SUDHL5 (cell line): ENCODE results near the genes FSCB and ARF6.

DNA sequence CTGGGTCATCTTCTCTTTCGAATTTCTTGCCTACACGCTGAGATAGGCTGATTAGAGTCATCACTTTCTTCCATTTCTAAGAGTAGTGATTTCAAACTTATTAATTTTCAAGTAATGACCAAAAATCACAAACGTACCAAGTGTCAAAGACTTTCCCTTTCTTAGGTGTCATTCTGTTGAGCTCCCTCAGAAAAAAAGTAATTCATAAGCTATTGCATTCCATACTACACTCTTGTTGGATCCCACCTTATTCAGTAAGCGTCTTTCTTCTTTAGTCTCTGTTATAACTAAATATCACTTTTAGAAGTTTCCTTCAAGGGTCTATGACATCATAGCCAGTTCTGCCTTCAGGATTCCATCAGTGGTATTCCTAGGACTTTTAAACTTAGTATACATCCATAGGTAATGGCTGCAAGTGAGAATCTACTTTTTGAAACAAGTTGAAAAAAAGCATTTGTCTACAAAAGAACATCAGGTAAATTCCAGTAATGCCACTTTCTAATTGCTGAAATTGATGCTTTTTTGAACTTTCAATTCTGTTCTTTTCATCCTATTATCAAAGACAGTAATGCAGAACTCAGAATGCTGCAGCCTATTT is at the start of gene FSCB:
Gene FSCB, minus strand, starts transcription at position 289 of the 598 bp plus-strand sequence.
- PRO-cap: no peak

DNA sequence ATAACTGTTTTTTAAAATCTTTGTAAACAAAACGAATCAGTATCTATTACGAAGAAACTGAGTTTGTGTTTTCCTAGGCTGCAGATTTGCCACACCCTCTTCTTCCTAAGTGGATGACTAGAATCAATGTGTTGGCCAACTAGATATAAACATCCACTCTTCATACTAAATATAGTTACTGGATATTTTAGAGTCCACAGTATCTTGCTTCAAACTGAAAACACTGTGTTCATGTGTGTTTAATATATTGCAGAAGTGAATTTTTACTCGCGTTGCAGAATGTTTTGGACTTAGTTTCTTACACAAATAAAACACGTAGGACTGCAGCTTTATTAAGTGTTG is 1.5 kb downstream of the C14orf28 start:
- PRO-cap: no peak

GRCh38 chr14:45891560-45892157 is 638.7 kb upstream of the MIS18BP1 start:
- PRO-cap: no peak

DNA sequence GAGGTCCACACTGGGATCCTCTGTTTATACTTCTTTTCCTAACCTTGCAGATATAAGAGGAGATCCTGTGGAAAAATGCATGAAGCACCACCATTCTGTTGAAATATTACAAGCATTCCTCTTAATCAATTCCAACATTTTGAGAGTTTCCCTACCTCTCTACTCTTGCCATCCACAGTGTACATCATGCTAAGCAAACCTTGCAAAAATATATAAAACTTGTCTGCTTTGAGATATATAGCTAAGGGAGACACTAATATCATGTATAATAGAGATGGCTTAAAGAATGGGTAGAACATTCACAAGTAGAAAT is 2.6 kb upstream of the RPL10L start:
- PRO-cap: no peak

DNA sequence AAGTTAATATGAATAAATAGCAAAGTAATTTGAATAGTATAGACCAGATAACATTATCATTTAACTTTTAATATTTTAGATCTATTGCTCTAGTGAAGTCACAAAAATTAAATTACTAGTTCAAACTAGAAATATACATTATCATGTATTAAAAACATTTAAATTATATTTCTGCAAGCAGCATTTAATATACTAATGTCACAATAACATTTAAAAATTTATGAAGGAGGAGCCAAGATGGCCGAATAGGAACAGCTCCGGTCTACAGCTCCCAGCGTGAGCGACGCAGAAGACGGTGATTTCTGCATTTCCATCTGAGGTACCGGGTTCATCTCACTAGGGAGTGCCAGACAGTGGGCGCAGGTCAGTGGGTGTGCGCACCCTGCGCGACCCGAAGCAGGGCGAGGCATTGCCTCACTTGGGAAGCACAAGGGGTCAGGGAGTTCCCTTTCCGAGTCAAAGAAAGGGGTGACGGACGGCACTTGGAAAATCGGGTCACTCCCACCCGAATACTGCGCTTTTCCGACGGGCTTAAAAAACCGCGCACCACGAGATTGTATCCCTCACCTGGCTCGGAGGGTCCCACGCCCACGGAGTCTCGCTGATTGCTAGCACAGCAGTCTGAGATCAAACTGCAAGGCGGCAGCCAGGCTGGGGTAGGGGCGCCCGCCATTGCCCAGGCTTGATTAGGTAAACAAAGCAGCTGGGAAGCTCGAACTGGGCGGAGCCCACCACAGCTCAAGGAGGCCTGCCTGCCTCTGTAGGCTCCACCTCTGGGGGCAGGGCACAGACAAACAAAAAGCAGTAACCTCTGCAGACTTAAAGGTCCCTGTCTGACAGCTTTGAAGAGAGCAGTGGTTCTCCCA is 225.8 kb upstream of the MDGA2 start:
- PRO-cap: no peak

DNA sequence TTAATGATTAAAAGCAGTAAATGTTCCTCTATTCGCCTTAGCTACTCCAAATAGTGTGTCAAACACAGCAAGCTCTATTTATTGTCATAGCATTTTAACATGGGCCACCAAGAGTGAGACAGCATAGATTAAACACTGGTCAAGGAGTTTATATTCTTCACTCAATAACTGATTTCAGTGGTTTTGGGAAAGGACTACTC is 658.2 kb upstream of the MDGA2 start:
- PRO-cap: no peak

DNA sequence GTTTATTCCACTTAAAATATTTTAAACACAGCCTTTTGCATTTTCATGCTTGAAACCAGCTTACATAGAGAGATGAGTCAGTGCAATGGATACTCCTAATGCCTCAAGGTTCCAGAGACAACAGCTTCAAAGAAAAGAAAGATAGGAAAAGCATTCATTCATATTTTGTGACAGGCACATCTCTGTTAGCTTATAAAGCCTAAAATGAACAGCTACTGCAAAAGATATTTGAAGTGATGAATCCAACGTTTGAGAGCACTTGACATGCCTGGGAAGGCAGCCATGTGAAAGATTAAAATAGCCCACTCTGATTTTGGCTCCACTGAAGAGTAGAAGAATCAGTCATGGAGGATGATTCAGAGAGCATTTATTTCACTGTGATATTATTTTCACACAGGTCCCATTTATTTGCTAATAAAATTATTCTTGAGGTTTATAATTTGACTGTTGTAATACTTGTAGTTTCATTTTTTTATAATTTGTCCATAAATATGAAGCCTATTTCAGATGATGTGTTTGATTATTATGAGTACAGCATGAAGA is 814.4 kb downstream of the RPS29 start:
- PRO-cap: no peak

DNA sequence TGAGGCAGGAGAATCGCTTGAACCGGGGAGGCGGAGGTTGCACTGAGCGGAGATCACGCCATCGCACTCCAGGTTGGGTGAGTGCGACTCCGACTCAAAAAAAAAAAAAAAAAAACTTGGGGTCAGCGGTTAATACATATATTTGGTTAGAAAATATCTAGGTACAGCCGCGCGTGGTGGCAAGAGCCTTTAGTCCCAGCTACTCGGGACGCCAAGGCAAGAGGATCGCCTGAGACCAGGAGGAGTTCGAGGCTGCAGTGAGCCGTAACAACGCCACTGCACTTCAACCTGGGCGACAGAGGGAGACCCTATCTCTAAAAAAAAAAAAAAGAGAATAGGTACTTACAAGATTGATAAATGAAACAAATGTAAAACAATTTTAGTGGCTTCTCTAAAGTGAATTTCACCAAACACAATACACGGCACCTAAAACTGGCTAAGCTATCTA is 888 bp downstream of the RPS29 start:
- PRO-cap: unidirectional peak, plus-strand start at position 192 of the sequence

GRCh38 chr14:49766601-49767251 is 1.2 kb upstream of the KLHDC2 start:
- PRO-cap: no peak

GRCh38 chr14:49861431-49862030 is 8.9 kb upstream of the NEMF start:
- PRO-cap: unidirectional peak, plus-strand start at chr14:49861693; bidirectional peak, plus-strand start at chr14:49861737, minus-strand start at chr14:49861710; bidirectional peak, plus-strand start at chr14:49861777, minus-strand start at chr14:49861805

- PRO-cap: bidirectional peak, plus-strand start at chr14:49893099, minus-strand start at chr14:49892770
These were observed at the start of gene ARF6 for GRCh38 chr14:49892793-49893185. ARF6 (plus strand) TSS chr14:49893082.

GRCh38 chr14:49970356-49971058 is 77.6 kb downstream of the ARF6 start:
- PRO-cap: unidirectional peak, plus-strand start at chr14:49970446

- PRO-cap: no peak
These were observed 107.5 kb downstream of the VCPKMT start for GRCh38 chr14:50008653-50009467.

GRCh38 chr14:50040361-50040964 is 75.9 kb downstream of the VCPKMT start:
- PRO-cap: no peak

- PRO-cap: no peak
These were observed 58.3 kb downstream of the VCPKMT start for GRCh38 chr14:50057943-50058631.

DNA sequence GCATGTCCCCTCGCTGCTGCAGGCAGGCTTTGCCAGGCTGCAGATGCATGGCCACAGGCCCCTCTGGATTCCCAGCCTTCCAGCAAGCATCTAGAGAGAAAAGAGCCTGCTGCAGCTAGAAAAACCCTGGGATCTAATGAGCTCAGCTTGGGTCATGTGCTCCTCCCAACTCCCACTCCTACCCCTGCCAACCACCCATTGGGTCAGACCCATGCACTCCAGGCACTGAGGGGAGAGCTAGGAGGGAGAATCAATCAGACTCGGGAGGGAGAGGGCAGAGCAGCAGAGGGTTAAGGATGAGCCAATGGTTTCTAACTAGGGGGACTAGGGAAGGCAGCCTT is 56.6 kb downstream of the VCPKMT start:
- PRO-cap: no peak

DNA sequence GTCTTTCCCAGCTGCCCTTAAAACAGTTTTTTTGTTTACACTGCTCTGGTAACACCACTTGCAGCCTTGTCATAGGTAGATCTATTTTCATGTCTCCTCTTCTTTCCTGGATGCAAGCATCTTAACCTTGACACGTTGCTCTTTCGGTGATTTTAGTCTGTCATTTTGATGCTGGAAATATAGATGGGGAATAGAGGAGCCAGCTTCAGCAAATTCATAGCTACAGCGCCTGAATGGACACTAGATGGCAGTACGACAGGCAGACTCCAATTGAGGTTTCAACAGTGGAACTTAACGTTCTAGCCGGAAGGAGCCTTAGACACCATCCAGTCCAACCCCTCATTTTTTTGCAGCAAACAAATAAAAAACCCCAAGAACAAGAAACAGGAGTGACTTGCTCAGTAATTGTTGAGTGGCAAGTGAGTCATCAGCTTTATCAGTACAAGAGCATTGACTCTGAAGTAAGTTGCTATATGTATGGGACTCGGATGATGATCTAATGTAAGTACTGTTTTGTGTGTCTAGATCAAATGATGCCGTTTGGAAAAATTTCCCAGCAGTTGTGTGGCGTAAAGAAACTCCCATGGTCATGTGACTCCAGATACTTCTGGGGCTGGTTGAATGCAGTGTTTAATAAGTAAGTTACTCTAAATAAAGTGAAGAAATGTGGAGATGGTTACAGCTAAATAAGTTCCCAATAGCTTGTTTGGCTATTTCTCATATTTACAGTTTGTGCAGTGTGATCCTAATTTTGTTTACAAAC is 9.0 kb downstream of the DMAC2L start:
- PRO-cap: no peak

DNA sequence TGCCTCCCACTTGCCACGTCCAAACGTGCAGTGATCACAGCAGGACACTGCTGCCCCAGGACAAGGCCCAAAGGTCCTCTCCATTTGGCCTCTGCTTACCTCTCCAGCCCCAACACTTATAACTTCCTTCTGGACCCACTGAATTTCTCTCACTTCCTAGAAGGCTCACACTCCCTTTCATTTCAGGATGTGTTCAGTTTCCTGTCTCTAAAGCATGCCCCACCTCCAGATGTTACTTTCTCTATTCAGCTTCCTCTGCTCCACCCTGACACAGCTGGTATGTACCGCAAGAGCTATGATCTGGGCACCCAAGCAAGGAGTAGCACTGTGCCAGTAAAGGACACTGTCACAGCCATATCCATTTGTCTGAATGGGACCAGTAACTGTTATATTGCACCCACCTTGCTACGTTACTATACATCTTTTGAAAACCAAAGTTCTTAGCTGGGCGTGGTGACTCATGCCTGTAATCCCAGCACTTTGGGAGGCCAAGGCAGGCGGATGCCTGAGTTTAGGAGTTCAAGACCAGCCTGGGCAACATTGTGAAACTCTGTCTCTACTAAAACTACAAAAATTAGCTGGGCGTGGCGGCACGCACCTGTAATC is 32.8 kb downstream of the CDKL1 start:
- PRO-cap: bidirectional peak, plus-strand start at position 305 of the sequence, minus-strand start at position 120 of the sequence

DNA sequence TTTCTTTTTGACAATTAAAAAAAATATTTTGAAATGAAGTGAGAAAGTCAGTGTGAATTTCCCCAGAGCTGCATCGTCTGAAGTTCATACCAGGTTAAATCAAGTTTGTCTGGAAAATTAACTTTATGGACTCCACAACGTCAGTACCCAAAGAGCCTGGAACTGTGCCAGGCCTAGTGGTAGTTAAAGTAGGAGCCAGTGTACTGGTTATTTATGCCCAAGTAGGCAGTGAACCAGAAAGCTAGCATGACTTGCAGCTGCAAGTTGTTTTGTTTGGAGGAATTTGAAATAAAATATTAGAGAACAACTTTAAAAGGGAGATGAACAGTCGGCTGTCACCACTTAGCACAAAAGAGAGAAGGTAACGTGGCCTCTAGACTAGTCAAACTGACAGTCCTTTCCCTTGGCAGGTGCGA is 3.0 kb upstream of the CDKL1 start:
- PRO-cap: no peak

GRCh38 chr14:50489955-50490260 is 42.5 kb downstream of the MAP4K5 start:
- PRO-cap: no peak